Non-pigmented ciliary epithelial cell (primary cell): Measurements from ENCODE around the gene CSRP2.

- RRBS: no CpG with 5 or more reads among the region's 9 CpGs
Measured at GRCh38 chr12:76514113-76514489, 45.5 kb downstream of the OSBPL8 start.

DNA sequence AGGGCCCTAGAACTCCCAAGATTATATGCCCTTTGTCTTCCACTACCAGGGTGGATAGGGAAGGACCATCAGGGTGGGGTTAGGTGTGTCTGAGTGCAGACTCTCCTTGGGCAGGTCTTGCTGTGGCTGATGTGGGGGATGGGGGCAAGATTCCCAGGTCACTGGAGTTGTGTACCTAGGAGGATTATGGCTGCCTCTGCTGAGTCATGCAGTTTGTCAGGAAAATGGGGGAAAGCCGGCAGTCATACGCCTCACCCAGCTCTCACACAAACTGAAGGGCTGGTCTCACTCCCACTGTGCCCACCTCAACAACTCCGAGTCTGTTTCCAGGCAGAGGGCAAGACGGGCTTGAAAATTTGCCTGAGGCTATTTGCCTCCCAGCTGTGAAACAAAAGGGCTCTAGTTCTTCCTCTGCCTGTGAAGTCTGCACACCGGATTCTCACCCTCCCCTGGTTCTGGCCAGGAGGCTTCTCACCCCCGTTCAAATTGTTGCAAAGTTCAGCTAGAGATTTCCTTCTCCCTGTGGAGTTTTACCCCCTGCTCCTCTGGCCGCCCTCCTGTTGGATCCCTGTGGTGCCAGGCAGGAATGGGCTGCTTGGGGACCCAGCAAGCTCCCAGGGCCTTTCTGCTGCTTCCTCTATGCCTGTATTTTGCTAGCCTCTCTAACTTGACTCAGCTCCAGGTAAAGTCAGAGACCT is 24.7 kb upstream of the ZDHHC17 start:
- RRBS: no CpG with 5 or more reads among the region's 7 CpGs

DNA sequence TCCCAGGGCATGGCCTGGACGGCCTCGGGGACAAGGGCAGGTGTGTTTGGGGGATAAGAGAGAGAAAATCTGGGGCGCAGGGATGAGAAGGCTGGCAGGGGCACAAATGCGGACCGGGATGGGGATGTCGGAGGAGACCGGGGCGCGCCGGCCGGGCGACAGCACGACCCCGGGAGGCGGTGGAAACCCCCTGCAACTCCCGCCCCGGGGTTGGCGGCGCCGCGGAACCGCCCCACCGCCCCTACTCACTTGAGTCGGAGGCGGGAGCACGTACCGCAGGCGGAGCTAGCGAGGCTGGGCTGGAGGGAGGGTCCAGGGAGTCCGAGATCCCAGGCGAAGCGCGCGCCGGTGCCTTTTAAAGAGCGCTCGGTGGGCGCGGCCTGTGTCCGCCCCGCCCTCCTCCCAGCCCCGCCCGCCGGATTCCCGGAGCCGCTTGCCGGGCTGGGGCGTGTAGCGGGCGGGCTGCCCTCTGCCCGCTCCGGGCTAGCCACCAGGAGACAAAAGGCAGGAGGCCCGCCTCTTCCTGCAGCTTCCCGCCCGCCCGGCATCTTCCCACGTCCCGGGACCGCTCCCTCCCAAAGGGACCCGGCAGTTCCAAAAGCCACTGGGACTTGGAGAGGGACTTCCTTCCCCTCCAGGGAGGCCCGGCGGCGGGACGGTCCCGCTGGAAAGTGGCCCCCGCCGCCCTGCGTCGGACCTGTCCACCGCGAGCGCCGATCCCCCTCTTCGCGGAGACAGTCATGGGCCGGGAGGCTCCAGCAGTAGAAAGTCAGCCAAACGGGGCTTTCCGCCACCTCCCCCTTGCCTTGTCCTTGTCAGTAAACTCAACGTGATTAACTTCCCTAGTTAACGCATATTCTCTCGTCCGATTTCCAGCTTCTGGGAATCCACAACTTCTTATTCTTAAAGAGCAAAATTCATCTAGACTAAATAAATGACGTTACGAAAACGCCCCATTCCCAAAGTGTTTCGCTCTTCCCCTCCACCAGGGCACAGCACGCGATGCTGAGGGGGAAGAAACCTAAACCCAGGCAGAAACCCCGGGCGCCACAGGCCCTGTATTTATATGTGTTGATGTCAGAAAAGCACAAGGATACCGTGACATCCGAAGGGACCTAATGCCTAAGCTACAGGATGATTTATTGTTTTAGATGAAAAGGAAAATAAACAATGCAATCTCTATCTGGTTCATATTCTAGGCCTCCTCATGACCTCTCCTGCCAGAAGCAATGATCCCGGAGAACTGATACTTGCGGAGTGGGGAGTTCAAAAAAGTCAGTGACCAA is at the start of gene CSRP2:
TSS of gene CSRP2 (minus strand) at position 331 of the 1,286 bp plus-strand sequence.
- RRBS: 2% methylated on average over 31 of the region's 94 CpGs

- RRBS: no CpG with 5 or more reads among the region's 1 CpG
Measured at GRCh38 chr12:77939905-77940456, 109.3 kb downstream of the NAV3 start.

- RRBS: no CpG with 5 or more reads among the region's 1 CpG
Measured at GRCh38 chr12:78023788-78023987, 193.0 kb downstream of the NAV3 start.

DNA sequence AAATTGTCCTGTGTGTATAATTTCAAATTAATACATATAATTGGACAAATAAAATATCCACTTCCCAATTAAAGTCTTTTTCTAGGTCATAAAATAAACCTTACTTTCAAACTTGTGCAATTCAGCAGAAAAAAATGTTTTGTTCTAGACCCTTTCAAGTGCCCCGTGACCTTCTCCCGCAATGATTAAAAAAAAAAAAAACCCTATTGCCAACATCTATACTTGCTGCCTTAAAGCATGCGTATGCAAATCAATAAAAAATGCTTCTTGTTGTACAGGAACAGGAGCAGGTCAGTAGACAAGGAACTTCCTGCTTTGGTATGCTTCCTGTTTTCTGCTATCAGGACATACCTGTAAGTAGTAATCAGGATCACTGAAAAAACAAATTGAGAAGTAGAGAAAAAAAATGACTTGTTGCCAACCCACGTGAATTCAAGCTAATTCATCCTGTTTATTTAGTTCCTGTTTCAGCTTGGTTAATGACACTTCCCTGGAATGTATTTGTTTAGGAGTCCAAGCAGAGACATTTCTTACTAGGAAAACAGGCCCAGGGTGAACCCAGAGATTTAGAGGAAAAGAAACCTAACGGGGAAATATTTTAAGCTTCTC is 124.4 kb downstream of the PAWR start:
- RRBS: no CpG with 5 or more reads among the region's 5 CpGs

DNA sequence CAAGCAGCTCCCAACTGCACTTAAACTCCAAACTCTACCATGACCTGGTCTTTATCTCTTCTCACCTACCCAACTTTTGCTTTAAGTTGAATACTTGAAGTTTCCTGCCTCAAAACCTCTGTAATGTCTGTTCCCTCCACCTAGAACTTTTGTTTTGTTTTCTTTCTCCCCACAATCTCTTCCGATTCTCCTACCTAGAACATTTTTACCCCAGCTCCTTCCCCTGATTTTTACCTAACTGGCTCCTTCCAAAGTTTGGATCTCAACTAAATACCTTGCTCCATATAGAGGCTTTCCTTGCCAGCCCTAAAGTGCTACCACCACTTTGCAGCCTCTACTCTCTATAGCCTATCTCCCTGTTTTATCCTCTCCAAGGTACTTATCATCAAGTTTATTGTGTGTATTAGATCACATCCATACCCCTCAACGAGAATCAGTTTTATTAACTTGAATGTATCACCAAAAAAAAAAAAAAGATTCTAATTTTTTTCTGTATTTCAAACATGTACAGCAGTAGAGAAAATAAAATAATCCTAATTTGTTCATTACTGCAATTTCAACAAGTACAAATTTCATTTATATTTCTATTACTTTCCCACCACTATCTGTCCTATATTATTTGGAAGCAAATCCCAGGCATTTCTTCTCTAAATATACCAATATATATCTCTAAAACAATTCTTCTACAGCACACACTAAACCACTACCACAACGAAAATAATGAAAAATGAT is 18.3 kb downstream of the PAWR start:
- RRBS: no CpG with 5 or more reads among the region's 3 CpGs

GRCh38 chr12:79805497-79805921 is 114.7 kb upstream of the PAWR start:
- RRBS: no CpG with 5 or more reads among the region's 4 CpGs

- RRBS: no CpG with 5 or more reads among the region's 5 CpGs
Measured at GRCh38 chr12:80710400-80710954, 3.0 kb downstream of the MYF6 start.

- RRBS: no CpG with 5 or more reads among the region's 7 CpGs
Measured at GRCh38 chr12:80821464-80822141, 104.9 kb downstream of the MYF5 start.

DNA sequence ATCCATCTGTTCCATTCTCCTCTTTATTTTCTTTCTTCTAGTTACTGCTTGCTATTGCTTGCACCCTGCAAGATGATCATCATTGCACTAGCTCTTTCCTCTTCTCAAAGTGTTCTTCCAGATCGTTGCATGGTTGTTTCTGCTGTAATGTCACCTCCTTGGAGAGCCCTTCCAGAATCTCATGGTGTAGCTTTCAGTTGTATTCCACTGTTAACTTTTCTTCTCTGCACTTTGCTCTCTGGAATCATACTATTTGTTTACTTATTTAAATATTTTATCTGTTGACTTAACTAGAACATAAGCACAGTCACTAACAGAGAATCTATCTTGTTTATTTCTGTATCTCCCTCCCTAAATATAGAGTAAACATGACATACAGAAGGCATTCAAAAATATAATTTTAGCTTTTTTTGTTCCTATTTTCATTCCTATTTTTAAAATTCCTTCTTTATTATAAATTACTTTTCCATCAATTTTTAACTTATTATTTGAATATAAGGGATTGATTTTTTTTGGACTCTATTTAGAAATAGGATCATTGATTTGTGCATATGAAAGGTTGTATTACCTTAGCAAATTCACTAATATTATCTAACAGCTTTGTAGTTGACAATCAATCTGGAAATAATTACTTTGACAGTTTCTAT is 11.7 kb downstream of the LIN7A start:
- RRBS: no CpG with 5 or more reads among the region's 1 CpG

DNA sequence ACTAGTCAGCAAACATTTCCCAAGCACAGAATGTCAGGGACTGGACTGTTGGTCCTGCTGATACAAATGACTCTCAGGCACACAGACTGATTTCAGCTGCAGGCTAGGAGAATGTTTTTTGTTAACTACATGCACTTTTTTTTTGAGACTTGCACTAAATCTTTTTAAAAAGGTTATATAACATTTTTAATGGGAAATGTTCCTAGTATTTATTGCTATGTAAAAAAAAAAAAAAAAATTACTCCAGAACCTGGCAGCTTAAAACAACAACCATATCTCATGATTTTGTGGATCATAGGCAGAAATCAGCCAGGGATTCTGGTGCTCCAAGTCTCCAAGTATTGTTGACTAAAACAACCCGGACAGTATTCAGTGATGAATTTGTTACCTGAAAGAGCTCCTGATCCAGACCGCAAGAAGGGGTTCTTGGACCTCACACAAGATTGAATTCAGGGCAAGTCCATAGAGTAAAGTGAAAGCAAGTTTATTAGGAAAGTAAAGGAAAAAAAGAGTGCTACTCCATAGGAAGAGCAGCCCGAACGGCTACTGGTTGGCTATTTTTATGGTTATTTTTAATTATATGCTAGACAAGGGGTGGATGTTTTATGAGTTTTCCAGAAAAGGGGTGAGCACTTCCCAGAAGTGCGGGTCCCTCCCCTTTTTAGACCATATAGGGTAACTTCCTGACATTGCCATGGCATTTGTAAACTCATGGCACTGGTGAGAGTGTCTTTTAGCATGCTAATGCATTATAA is 131.5 kb downstream of the ACSS3 start:
- RRBS: no CpG with 5 or more reads among the region's 5 CpGs

GRCh38 chr12:81255434-81256200 is 177.7 kb downstream of the ACSS3 start:
- RRBS: no CpG with 5 or more reads among the region's 9 CpGs

DNA sequence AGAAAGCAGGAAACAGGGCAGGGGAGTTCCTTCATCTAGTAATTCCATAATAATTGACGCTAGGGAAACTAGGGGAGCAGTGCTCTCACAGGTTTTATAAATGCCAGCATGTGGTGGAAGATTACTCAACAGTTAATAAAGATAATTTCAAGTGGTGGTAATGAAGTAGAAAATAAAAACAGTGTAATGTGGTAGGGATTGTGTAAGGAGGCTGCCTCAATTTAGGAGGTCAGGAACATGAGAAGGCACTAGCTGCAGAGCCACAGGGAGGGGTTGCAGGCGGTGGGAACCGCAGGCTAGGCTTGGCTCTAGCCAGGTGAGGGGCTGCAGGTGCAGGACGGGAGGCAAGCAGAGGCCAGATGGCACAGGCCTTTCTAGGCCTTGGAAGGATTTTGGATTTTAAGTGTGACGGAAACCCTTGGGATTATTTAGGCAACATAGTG is 743 bp downstream of the METTL25 start:
- RRBS: no CpG with 5 or more reads among the region's 5 CpGs

DNA sequence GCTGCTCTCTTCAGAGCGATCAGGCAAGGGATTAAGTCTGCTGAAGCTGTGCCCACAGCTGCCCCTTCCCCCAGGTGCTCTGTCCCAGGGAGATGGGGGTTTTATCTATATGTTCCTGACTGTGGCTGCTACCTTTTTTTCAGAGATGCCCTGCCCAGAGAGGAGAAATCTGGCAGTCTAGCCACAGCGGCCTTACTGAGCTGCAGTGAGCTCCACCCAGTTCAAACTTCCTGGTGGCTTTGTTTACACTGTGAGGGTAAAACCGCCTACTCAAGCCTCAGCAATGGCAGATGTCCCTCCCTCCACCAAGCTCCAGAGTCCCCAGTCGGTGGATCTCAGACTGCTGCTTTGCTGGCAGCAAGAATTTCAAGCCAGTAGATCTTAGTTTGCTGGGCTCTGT is 52.0 kb upstream of the TMTC2 start:
- RRBS: no CpG with 5 or more reads among the region's 4 CpGs

DNA sequence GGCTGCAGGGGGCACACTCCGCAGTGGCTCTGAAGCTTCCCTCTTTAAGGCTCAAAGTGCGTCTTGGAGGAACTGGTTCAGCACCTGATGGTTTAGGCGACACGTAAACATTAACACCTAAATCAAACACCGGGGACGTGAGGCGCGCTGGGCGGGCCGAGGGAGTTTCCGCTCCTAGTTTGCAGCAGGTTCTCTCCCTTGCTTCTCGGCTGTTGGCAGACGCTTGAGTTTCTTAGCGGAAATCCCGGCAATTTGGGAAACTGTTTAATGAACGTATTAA is 931 bp downstream of the TMTC2 start:
- RRBS: 0% methylated on average over 6 of the region's 16 CpGs

DNA sequence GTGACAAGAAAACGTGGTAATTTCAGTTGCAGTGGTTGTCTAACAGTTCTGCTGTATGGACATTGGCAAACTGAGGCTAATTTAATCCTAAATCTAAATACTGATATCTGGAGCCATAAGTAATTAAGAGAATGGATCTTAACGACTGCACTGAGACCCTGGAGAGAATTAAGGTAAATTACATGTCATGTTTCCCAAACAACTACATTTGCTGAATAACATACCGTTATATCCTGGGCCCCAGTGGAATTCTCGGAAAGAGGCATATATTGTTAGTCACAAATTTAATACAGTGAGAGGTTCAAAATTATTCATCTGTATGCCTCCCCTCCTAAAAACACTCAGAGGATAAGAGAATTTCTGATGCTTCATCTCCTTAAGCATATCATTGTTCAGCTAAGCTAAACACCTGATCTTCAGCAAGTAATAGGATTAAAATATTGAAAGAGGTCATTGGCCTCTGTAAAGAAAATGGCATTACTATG is 970.4 kb downstream of the TMTC2 start:
- RRBS: no CpG with 5 or more reads among the region's 4 CpGs